GM12891 (cell line): ENCODE measurements around a stretch of chr1.

GRCh38 chr1:56524000-56524715 is 55.2 kb downstream of the PLPP3 start:
- RRBS = no CpG with 5 or more reads among the region's 13 CpGs

DNA sequence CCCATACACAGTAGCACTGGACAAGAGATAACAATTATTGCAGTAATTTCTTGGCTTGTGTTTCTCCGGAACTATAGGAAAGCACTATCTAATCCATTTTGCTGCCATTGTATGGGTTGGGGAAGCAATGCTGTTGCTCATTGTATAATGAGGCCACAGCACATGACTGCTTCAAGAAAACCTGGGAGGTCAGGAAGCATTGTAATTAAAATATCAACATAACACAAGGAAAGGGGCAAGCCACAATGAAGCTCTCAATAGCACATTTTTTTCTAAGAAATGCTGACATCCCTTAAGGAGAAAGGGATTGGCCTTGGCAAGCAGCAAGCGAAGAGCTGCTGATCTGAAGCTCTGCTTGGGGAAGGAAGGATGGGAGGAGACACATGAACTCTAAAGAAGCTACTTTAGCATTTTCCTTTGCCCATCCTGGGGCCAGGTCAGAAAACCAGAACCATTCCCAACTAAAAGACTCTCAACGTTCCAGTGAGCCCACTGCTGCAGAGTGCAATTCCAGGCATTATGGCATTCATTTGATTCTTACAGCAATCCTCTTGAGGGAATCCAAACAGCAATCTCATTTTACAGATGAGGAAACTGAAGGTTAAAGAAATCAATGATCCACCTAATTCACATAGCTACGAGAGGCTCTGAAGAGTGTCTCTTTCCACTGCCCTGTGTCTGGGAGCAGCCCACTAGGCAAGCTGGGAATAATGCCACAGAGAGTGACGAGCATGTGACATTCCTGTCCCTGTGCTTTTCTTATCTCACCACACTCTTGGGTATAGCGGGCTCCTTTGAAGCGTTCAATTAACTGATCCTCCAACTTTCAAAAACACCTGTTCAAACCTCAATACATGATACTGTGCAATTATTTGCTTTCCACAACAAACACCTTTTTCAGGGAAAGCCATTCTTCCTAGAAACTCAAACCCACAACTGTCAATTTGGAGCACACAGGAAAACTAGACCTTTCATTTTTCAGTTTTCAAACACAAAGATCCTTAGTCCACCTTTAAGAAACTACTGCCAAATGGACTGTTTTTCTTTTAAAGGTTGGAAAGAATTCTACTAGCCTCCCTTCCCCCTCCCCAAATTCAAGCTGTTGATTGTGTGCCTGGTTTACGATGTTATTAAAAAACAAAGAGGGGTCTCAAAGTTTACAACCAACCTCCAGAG is 43.6 kb downstream of the PLPP3 start:
- RRBS = no CpG with 5 or more reads among the region's 8 CpGs

DNA sequence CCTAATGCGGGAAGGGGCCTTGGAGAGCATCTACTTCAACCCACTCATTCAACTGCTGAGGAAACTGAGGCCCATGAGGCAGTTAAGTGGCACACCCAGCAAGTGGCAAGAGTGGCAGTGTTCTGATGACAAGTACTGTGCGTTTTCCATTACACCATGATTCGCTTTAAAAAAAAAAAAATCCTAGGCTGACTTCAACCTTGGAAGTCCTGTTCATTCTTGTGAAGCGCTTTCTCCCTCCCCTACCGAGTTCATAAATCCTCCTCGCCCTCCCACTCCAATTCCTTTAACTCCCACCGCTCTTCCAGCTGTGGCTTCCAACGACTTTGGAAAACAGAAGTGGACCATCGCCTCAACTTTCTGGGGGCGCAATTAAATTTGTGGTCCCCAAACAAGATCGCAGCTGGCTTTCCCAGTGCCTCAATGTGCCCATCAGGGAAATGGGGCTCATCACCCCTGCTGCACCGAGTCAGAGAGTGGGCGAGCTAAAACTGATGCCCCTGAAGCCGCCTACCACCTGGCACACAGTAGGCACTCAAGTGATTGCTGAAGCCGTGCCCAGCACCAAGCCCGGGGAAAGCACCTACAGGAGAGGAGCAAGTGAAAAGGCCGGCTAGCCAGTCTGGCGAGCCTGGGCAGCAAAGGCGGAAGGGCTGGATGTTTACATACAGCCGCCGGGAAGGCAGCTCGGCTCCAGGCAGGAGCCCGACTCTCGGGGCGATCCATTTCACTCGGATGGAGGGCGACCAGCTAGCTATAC is 1.4 kb downstream of the PLPP3 start:
- RRBS = 4% methylated on average over 5 of the region's 27 CpGs

- RRBS = no CpG with 5 or more reads among the region's 15 CpGs
Measured at GRCh38 chr1:56644496-56644920, 606 bp upstream of the PRKAA2 start.

DNA sequence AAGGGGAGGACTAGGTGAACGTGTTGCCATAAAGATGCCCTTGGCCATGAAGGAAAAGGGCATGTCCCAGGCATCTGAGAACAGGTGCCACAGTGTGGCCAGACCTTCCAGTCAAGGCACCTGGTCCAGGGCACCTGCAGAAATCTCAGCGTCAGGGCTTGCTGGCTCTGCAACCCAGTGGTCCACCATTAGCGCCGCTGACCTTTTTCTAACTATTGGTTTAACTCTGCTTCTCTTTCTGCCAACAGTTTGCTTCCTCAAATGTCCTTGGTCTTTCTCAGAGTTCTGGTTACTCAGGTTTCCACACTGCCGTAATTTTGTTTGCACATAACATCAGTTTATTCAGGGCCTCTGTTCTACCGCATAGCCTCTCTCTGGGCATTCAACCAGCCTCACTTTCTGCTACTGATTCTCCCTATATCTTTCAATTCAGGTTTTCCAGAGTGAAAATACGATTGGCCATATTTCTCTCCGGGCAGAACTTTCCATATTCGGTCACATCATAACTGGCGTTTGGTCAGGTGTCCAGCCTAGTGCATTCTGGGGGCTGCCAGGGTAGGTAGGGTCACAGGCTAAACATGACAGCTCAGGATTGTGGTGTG is 16.5 kb upstream of the FYB2 start:
- RRBS = no CpG with 5 or more reads among the region's 10 CpGs

GRCh38 chr1:56915908-56916450 is 49.8 kb downstream of the C8B start:
- RRBS = no CpG with 5 or more reads among the region's 4 CpGs

DNA sequence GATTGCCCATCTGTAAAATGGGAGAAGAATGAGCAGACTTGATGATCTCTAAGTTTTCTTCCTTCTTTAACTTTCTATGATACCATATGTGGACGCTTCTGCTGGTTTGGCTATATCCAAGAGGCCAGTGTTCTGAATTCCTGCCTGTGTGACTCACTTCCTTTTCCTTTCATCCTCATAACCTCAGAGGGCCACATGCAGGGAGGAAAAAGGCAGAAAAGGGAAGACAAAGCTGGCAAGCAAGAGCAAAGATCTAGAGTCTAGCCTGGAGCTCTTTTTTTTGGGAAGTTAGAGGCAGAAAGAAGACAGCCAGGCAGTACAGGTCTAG is 151.2 kb downstream of the OMA1 start:
- RRBS = no CpG with 5 or more reads among the region's 1 CpG

- RRBS = no CpG with 5 or more reads among the region's 5 CpGs
Measured at GRCh38 chr1:58480539-58481108, 65.9 kb downstream of the OMA1 start.

DNA sequence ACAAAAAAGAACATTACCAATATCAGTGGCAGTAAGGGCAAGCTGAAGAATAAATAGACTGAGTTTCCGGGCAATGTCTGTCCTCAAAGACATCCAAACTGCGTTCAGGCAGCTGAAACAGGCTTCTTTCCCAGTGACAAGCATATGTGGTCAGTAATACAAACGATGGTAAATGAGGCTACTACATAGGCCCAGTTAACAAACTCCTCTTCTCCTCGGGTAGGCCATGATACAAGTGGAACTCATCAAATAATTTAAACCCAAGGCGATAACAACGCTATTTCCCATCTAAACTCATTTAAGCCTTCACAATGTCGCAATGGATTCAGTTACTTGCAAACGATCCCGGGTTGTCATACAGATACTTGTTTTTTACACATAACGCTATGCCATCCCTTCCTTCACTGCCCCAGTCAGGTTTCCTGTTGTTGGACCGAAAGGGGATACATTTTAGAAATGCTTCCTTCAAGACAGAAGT is 1.5 kb downstream of the TACSTD2 start:
- RRBS = no CpG with 5 or more reads among the region's 11 CpGs

DNA sequence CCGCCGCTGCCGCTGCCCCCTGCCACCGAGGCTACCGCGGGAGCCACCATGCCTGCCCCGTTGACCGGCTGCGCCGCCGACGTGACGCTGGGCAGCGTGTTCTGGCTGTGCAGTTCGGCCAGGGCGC is 1.4 kb downstream of the JUN start:
- RRBS = 0% methylated on average over 5 of the region's 16 CpGs

DNA sequence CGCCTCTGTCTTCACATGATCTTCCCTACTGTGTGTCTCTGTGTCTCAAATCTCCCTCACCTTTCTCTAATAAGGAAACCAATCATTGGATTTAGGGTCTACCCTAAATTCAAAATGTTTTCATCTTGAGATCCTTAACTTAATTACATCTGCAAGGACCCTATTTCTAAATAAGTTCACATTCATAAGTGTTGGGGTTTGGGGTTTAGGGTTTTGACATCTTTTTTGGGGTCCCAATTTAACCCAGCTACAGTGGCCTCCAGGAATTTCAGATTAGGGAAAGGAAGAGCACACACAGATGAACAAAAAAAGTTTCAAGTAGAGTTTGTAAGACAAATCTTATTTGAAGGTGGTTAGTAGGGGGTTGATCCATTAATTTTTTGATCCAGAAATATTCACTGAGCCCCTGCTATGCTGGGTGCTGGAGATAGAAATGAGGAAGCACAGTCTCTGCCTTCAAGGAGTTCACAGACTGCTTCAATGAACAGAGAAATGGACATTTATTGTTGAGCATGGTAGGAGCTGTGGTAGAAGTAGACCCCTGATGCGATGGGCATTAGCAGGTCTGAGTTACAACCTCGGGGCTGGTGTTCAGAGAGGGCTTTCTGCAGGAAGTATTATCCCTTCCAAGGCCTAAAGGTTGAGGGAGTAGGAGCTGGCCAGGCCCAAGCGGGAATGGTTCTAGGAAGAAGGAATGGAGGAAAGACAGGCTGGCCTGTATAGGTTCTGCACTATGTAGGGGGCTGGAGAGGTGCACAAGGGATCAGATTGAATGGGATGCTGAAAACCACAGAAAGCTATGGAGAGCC is 23.2 kb upstream of the JUN start:
- RRBS = no CpG with 5 or more reads among the region's 4 CpGs

DNA sequence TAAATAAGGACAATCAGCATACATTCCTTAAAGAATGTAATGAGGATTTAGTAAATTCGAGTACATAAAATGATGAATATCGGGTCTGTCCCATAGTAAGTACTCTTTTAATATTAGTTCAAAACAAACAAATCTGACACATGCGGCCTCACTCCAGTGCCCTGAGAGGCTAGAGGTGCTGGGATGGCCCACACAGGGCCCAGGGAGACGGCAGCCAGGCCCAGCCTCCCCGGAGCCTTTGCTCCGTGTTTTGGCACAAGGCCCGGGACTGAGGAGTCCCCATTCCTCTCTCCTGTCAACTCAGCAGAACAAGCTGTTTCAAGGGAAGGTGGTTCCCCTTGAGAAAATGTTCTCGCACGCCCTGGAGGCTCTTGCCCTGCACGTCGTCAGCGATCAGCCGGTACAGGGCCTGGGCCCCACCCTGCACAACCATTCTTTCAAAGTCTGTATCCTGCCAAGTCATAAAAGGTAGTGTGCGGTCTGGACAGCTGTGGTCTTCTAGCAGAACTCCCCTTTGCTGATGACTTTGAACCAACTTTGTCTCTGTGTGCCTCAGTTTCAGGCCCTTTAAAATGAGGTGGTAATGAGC is 138.4 kb upstream of the JUN start:
- RRBS = no CpG with 5 or more reads among the region's 14 CpGs

- RRBS = no CpG with 5 or more reads among the region's 1 CpG
Measured at GRCh38 chr1:59014249-59014495, 230.3 kb upstream of the JUN start.

DNA sequence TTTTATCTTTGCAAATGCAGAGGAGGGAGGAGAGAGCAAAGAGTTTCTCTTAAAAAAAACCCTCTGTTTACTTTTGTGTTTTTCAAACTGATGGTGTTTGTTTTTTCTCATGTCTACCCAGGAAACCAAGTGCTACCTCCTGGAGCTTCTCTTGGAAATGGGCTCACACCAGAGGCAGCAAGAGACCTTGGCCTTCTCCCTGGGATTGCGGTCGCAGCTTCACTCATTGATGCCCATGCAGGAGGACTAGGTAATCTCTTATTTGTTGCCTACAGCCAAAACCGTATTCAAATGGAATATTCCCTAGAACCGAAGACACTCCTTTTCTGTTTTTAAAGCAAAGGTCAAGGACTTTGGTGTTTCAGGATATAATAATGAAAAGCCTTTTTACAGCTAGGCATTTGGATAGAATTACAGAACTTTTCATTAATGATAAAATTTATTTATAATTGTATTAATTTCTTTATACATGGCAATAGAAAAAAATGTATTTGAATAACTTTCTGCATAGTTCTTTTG is 215.4 kb downstream of the FGGY start:
- RRBS = no CpG with 5 or more reads among the region's 4 CpGs

DNA sequence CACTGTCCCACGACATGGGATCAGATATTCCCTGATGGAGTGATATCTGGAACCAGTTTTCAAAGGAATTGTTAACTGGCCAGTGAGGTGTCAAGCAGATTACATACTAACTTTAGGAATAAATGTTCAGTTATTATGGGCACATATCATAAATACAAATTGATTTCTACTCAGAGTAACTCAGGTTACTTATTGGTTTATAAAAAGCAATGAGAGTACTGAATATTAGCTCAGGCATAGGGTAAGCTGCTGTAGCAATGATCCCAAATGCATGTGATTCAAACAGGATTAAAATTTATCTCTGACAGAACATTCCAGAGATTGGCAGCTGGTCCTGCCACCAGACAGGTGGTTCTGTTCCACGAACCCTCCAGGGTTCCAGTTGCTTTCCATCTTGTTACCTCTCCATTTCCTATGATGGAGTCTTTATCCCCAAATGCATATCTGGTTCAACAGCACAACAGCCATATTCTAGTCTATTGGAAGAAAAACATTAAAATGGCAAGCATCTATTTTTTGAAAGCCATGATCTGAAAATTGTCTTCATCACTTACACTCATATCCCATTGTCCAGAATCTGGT is 10.3 kb upstream of the CYP2J2 start:
- RRBS = no CpG with 5 or more reads among the region's 2 CpGs

GRCh38 chr1:60621227-60621939 is 461.0 kb upstream of the NFIA start:
- RRBS = no CpG with 5 or more reads among the region's 11 CpGs

GRCh38 chr1:60825384-60826120 is 256.8 kb upstream of the NFIA start:
- RRBS = no CpG with 5 or more reads among the region's 3 CpGs

DNA sequence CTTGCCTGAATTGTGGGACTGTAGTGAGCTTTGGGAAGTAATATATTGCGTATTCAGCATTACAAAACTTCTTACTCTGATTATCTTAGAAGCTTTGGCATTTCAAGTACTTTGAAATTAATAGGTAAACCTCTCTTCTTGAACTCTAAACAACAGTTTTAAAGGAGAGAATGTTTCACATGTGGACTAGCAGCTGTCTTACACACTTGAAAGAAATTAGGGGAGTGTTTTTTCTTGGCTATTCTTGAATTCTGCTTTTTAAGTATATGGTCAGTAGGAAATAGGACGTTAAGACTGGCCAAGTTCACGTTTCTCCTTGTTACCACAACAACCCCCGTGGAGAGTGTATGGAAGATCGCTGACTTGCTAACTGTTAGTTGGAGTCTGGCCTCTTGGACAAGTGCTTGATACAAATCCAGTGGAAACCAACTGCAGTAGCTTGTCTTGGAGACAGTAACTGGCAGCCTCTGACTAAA is 3.9 kb upstream of the NFIA start:
- RRBS = no CpG with 5 or more reads among the region's 5 CpGs

- RRBS = no CpG with 5 or more reads among the region's 6 CpGs
Measured at GRCh38 chr1:61241726-61242500, 159.6 kb downstream of the NFIA start.